Measurements from ENCODE around the genes MUC7, ANKRD17 and CXCL5.

DNA sequence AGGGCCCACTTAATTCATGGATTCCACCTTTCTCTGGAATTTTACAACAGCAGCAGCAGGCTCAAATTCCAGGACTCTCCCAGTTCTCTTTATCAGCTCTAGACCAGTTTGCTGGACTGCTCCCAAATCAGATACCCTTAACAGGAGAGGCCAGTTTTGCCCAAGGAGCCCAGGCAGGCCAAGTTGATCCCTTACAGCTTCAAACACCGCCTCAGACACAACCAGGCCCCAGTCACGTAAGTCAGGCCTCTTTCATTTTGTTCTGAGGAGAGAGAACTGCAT lies 2.3 kb downstream of the ODAM start:
- PRO-cap = no peak

DNA sequence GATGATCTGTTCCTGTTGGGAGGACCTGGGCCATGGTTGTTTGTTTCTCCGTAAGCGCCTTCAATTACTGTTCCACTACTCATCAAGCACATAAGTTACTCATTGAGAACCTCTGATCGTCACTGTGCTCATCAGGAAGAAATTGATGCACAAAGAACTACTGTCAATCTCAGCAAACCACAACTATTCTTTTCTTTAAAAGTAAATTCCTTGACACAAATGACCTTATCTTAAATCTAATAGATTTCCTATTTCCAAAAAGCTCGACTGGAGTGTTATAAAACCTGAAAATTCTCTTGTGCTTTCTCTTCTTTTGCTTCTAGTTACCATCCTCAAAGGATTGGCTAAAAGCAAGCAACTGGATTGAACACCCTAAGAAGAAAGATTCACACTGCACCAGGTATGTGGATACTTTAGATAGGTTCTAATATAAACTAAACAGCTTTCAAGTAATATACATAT lies at the start of gene MUC7:
TSS of gene MUC7 (plus strand) at position 306 of the 462 bp plus-strand sequence.
- PRO-cap = no peak

- PRO-cap = no peak
Measured at GRCh38 chr4:70778213-70778617, 56.5 kb downstream of the RUFY3 start.

DNA sequence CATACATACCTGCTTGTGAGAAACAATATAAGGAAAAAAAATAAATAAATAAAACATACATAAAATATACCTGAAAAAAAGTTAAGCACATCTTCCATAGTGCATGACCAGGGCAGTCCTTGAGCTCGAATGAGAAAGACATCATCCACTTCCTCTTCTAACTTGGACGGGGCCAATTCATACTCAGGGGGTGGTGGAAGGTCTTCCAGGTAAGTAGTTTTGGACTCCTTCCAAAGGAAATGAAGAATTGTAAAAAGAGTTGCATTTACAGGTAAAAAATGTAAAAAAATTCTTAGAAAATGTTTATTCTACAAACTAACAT lies 3.6 kb downstream of the GRSF1 start:
- PRO-cap = no peak

GRCh38 chr4:70840148-70840526 lies 447 bp upstream of the GRSF1 start:
- PRO-cap = no peak

DNA sequence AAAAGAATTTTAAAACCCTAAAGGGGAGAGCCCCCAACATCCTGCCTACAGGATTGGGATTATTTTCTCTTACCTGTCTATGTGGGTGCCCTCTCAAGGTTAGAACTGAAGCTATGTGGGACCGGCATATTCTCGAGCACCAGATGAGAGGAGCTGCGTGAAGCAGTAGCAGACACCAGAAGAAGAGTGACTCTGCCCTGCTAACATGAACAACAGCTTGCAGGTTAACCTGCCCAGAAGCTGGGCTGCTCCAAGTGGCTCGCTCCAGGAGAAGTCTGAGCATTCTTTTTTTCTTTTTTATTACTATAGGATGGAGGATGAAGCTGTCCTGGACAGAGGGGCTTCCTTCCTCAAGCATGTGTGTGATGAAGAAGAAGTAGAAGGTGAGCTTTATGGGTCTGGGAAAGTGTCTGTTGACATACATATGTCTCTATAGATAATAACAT lies 49.2 kb downstream of the SLC4A4 start:
- PRO-cap = no peak

DNA sequence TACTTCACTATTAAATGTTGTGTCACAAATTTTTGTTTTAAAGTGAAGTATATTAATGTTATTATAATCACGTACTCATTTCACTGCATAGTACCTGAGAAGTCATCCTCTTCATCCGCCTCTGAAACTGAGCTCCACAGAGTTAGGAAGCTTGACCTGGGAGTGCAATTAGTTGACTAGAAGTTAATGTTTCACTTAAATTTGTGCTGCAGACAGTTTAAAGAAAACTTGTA lies 254.1 kb downstream of the SLC4A4 start:
- PRO-cap = no peak

DNA sequence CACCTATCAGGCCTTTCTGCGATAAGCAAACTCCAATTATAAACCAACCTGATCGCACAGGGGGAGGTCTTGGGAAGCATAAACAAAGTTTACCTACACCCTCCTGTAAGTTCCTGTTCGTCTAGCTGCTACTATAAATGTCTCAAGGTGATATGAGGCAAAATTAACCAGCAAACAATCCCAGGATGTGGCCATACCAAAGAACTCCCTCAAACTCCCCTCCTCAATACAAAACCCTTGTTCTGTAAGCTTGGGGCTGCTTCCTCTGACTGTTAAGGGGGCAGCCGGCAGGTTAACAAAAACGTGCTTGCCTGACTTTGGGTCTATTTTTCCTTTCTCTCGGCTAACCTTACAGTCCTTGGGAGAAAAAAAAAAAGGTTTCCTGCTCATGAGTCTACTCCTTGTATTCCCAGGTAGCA lies 74.1 kb upstream of the GC start:
- PRO-cap = no peak

- PRO-cap = no peak
Measured at GRCh38 chr4:73147195-73147897, 77.8 kb upstream of the COX18 start.

- PRO-cap = no peak
Measured at GRCh38 chr4:73148520-73149179, 79.1 kb upstream of the COX18 start.

DNA sequence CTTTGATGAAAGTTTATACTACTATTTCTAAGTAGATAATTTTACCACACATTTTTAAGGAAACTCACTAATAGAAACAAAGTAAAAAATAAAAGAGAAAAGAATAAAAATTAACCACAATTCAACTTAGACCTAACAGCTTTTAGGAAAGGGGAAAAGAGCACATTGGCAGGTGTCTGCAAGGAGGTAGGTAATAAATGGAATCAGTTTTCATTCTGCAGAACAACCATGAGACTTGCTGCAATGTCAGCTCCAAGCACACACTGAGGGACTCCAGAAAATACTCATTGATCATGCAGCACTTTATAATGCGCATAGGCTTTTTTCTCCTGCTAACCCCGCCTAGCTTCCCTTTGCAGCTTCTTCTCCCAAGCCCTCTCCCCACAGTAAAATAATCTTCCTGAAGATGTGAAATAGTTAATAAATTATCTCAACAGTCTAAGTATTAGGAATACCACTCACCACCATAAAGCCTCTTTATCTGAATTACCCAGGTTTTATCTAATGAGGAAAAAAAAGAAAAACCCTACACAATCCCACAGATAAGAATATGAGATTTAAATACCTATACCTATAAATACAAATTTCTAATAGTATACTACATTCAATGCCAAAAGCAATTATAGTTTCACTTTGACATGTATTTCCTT lies 36.8 kb downstream of the ANKRD17 start:
- PRO-cap = no peak

GRCh38 chr4:73257879-73258870 lies at the start of gene ANKRD17:
Gene ANKRD17, minus strand, starts transcription at chr4:73258798.
- PRO-cap = bidirectional peak, plus-strand start at chr4:73258255, minus-strand start at chr4:73258059; bidirectional peak, plus-strand start at chr4:73258890, minus-strand start at chr4:73258799

DNA sequence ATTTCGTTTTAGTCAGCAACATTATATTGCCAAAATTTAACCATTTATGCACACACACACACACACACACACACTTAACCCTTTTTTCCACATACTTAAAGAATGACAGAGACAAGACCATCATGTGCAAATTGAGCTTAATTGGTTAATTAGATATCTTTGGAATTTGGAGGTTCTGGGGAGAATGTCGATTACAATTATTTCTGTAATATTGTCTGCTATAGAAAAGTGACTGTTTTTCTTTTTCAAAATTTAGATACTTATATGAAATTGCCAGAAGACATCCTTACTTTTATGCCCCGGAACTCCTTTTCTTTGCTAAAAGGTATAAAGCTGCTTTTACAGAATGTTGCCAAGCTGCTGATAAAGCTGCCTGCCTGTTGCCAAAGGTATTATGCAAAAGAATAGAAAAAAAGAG lies 5.0 kb downstream of the ALB start:
- PRO-cap = no peak

GRCh38 chr4:73409517-73410018 lies 5.5 kb downstream of the ALB start:
- PRO-cap = no peak

DNA sequence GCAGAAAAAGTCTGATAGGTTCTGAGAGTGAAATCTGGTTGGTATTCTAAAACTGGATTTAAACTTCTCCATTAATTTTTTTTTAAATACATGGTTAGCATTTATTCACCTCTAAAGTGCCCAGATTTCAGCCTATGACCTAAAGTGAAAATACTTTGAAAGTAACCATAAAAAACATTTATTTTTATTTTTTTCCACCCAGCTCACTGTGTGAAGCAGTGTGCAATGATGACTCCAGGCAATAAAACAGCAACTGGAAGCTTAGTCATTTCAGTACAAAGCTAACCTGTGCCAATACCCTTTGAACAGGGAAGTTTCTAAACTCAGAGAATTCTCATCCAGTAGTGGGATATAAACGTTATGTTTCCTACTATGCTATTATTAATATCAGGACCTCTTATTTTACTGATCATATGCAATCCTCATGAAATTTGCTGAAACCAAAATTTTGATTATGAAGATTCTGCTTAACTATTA lies 11.1 kb downstream of the RASSF6 start:
- PRO-cap = no peak

GRCh38 chr4:73619115-73619805 lies 976 bp downstream of the RASSF6 start:
- PRO-cap = no peak

DNA sequence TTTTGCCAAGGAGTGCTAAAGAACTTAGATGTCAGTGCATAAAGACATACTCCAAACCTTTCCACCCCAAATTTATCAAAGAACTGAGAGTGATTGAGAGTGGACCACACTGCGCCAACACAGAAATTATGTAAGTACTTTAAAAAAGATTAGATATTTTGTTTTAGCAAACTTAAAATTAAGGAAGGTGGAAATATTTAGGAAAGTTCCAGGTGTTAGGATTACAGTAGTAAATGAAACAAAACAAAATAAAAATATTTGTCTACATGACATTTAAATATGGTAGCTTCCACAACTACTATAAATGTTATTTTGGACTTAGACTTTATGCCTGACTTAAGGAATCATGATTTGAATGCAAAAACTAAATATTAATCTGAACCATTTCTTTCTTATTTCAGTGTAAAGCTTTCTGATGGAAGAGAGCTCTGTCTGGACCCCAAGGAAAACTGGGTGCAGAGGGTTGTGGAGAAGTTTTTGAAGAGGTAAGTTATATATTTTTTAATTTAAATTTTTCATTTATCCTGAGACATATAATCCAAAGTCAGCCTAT lies 1.3 kb downstream of the CXCL8 start:
- PRO-cap = no peak

DNA sequence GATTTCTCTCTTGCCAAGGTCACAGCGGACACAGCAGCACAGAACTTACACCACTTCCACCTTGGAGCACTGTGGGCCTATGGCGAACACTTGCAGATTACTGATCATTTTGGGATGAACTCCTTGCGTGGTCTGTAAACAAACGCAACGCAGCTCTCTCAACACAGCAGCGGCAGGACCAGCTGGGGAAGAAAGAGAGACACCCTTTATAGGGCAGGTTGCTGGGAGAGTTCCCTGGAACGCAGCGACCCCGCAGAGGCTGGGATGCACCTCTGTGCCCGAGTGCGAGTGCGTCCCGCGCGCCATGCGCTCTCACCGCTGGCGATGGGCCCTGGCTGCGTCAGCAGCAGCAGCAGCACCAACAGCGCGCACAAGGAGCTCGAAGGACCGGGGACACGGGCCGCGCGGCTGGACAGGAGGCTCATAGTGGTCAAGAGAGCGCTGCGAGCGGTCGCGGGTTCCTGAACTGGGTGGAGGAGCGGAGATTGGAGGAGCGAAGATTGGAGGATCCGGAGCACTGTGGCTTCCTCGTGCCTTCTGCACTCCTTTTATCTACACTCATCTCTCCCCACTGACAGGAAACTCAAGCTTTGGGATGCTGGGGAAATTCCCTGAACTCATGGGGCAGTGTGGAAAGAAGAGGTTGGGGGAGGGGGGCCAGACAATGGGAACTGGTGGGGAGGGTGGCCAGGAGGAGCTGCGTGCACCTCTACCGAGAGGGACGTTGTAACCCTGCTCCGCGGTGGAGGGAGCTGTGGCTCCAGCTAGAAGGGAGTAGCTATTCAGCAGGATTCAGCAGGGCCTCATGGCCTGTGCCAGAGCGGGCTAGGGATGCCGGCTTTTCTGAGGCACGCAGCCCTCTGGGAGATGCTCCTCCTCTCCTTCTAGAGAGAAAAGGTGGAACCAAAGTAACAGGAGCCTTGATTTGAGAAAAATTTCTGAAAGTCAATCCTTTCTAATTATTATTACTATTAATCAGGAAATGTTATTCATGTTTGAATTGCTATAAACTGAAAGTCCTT lies at the start of gene CXCL5:
TSS of gene CXCL5 (minus strand) at position 521 of the 1,022 bp plus-strand sequence.
- PRO-cap = no peak

GRCh38 chr4:74039373-74039875 lies 935 bp upstream of the CXCL3 start:
- PRO-cap = no peak

DNA sequence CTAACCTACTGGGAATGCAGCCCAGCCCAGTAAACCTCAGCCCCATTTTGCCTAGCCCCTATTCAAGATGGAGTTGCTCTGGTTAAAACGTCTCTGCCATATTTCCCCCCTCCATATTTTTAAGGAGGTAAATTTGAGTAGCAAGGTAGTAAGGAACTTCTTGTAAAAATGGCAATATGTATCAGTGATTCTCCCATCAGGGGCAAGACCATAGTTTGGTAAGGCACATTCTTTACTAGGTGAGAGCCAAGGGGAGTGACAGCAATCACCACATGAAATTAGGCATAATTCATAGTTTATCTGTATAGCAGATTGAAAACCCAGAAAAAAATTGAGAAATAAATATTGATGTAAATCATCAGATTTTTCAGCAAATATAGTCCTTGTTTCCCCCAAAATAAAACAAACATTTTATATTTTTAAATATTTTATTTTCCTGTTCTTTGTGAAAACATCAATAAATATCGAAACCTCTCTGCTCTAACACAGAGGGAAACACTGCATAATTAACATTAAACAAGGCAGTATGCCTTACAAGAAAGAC lies 2.3 kb downstream of the CXCL2 start:
- PRO-cap = no peak

All from LUHMES (cell line).